Mesothelial cell of epicardium (in vitro differentiated cells): ENCODE measurements around a stretch of chr4.

- PRO-cap: no peak
Measured at GRCh38 chr4:16067426-16067954, 16.3 kb downstream of the PROM1 start.

DNA sequence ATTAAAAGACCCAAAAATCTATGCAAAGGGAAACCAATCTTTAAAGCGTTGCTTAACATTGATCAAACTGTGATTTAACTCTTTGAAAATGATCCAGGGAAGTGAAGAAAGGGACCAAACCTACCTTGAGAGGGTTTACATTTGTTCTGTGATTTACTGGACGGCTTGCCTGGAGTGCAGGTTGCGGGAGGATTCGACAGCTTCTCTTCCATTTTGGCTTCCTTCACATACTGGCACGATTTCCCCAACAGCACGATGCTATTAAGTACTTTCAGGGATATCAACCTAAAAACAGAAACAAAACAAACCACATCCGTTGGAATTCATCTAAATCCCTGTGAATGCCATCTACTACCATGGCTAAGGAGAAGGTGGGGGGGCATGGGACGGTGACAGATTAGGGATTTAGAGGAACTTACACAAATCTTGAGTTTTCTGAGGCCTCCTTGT, 59.7 kb downstream of the TAPT1 start:
- PRO-cap: no peak

GRCh38 chr4:16224148-16225088, 1.9 kb downstream of the TAPT1 start:
- PRO-cap: no peak

DNA sequence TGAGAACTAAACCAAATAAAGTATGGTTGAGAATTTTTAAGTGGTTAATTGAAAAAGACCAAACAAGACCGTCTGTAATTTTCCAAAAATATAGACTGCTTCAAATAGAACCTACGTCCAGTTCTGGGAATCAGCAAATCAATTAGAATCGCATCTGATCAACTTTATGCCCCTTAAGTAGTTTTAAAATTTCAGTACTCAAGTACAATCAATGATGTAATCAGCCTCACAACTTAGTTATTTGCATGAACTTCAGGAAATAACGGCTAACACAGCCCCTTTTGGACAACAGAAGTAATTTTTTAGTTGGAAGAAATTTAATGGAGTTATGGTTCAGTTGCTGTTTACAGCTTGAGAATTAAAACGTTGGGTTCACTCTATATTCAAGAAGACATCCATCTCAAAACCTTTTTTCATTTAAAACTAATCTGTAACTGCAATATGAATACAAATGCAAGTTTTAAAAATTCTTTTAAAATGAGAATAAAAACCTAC, 1.1 kb downstream of the TAPT1 start:
- PRO-cap: no peak

GRCh38 chr4:16256200-16257004, 30.1 kb upstream of the TAPT1 start:
- PRO-cap: no peak

- PRO-cap: no peak
Measured at GRCh38 chr4:16360686-16361291, 134.5 kb upstream of the TAPT1 start.

GRCh38 chr4:16857325-16857973, 41.0 kb downstream of the LDB2 start:
- PRO-cap: no peak

DNA sequence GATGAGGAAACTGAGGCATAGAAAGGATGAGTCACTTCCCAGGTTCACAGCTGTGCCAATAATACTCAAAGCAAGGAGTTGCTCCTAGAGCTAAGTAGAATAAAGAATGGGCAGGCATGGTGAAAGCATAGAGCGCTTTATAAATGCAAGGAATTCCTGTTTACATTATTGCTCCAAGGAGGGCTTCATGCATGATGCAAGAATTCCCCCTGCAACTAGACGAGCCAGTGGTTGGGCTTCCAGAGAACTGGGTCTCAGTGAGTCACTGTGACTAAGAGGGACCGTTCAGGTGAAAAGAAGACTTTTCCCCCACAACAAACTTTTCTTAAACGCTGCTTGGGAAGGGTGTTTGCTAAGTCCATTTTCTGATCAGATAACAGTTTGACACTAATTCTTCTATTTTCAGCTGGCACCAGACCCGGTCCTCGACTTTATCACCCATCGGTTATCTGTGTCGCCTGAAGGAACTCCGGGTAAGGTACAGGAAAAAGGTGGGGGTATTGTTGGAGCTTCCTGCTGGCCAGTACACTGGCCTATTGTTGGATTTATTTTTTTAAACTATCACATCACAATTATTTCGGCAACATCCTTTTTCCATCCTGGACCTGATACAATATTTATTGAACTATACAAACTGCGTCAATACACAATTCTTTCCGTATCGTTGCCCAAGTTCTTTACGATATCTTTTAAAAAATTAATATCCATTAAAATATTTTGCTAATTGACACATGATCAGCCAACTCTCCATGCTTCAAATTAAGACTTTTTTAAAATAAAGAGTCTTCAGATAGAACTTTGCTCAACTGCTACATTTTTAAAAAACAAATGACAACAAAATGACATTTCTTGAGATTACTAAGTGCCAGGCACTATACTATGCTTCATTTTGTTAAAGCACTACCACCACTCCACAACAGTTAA, 40.0 kb downstream of the LDB2 start:
- PRO-cap: no peak

- PRO-cap: no peak
Measured at GRCh38 chr4:16969511-16969653, 70.9 kb upstream of the LDB2 start.

DNA sequence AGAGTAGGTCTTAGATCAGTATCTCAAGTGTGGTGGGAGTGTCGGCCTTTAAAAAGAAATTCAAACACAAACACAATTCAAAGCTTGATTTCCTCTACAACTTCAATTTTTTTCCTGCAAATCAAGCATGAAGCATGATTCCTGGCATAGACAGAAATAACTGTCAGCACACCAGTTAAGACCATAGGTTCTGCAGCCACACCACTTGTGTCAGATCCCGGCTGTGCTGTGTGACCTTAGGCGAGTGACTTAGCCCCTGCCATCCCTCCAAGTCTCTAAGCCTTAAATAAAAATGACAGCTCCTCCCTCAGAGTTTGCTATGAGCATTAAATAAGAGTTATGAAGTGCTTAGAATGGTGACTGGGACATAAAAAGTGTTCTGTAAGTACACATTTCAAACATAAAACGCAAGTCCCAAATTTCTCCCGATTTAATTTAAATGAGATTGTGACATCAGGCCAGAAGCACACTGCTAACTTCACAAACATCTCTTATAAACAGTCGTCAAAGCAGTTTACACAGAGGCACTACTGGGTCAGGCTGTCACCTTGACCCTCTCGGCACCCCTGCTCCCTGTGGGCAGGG, 22.4 kb downstream of the QDPR start:
- PRO-cap: no peak

DNA sequence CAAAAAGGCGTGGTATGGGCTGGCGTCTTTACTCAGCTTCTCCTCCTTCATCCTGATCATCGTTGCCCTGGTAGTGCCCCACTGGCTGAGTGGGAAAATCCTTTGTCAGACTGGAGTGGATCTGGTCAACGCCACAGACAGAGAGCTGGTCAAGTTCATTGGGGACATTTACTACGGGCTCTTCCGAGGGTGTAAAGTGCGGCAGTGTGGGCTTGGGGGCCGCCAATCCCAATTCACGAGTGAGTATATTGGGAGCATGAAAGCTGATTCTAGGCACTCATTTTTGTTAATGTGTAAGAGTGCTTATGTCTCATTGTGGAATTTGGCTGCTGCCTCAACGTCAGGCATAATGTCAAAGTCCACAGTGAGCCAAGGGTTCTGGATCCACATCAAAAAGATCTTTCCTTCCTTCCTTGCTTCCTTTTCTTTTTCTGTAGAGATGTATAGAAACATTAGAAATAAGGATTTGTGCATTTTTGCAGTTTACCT, 360 bp downstream of the CLRN2 start:
- PRO-cap: no peak

- PRO-cap: no peak
Measured at GRCh38 chr4:17549150-17549493, 27.9 kb upstream of the LAP3 start.

DNA sequence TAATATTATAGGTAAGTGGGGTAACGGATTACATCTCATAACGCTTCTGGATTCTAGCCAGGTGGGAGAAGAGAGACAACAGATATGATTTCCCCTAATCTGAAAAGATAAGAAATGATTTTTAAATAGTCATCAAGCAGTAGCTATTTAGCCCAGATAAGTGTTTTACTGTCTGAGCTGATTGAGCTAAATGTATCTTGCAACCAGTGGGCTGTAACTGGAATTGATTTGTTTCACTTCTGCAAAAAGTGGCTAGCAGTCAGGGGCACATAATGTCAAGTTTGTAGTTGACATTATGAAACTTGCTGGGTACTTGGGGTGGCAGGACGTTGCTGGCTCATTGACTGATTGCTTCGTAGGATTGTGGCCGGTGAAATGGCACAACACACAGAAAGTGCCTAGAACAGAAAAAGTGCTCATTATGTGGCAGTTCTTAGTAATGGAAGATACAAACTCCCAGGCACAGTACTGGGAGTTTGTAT, 18.6 kb downstream of the LAP3 start:
- PRO-cap: no peak

DNA sequence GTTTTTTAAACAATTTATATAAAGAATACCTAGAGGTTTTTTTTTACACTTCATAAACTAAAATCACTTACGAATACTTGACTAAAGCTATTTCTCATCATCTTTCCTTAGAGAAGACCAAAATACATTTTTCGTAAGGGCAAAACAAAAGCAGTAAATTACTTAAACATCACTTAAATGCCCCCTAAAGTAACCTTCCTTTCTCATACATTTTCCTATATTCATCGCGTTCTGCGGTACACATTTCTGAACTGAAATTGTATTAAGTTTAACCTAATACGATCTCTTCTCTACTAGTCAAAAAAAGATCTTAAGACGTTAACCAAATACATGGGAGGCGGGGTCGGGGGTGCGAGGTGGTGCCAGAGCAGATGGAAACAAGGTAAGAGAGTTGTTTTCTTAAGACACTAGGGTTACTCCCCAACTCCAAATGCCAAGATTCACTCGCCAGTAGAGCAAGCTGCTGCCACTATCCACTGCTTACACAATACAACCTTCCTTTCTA, 1.6 kb downstream of the LCORL start:
- PRO-cap: no peak

DNA sequence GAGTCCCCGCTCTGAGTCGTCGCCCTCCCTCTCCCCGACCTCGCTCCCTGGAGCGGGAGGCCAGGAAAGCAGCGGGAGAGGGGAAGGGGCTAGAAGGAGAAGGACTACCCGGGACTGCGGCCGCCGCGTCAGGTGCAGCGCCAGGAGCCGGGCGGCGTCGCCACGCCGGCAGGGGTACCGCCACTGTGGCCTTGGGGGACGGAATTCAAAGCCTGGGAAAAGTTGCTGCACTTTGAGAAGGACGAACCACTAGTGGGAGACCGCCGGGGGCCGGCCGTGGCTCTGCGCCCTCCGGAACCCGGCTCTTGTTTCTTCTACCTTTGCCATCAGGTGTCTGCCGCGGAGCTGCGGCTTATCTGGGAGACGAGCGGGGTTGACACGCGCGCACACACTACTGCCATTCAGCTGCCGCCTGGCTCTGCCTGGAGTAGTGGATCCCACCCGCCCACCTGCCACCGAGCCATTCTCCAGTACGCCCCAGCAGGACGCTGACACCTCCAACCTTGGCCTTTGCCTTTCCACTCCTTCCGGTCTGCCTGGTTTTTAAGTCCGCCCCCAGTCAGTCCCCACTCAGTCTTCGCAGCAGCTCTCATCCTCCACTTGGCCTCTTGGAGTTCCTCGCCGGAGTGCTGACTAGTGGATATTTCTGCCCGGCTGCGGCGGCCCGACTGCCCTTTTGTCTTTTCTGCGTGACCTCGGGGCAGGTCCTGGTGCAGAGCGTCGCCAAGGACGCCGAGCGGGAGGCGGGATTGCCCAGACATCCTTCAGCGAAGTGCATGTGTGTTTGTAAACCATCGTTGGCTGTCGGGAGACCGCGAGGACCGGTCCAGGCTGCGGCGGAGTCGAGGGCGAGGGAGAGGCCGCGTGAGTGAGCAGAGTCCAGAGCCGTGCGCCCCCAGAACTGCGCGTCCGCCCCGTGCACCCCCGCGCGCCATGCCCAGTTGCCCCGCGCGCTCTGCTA, 893 bp downstream of the SLIT2 start:
- PRO-cap: no peak

DNA sequence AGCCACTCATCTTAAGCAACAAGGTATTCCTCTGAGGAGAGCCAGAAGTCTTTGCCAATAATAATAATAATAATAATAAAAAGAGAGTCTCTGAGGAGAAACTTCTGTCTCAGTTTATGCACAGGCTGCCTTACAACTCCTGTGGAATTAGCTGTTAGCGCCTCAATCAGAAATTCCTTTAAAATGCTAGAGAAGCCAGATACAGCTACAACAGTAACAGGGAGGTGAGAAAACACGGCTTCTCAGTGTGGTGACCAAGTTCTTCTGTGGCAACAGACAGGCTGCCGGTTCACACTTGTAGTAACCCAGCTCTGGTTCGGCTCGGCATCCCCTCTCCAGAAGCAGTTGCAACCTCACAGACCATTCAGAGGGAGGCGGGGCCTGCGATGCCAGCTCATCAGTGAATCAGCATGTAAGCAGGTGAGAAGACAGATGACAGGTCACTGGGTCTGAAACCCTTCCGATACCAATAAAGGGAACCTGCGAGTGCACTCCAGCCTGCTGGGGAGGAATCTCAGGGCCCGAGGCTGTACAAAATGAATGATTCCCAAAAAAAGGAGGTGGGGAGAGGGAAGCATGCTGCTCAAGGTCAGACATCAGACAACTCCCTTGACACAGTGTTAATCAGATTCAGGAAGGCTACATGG, 251.0 kb downstream of the KCNIP4 start:
- PRO-cap: no peak

- PRO-cap: no peak
Measured at GRCh38 chr4:22434881-22435418, 80.9 kb downstream of the ADGRA3 start.

- PRO-cap: no peak
Measured at GRCh38 chr4:22491034-22491478, 24.8 kb downstream of the ADGRA3 start.

GRCh38 chr4:23874247-23874994, 15.4 kb downstream of the PPARGC1A start:
- PRO-cap: no peak

GRCh38 chr4:23888353-23888583, 1.6 kb downstream of the PPARGC1A start:
- PRO-cap: no peak